Umbilical cord (tissue), 2 donors: ENCODE measurements around a stretch of chr2.

DNA sequence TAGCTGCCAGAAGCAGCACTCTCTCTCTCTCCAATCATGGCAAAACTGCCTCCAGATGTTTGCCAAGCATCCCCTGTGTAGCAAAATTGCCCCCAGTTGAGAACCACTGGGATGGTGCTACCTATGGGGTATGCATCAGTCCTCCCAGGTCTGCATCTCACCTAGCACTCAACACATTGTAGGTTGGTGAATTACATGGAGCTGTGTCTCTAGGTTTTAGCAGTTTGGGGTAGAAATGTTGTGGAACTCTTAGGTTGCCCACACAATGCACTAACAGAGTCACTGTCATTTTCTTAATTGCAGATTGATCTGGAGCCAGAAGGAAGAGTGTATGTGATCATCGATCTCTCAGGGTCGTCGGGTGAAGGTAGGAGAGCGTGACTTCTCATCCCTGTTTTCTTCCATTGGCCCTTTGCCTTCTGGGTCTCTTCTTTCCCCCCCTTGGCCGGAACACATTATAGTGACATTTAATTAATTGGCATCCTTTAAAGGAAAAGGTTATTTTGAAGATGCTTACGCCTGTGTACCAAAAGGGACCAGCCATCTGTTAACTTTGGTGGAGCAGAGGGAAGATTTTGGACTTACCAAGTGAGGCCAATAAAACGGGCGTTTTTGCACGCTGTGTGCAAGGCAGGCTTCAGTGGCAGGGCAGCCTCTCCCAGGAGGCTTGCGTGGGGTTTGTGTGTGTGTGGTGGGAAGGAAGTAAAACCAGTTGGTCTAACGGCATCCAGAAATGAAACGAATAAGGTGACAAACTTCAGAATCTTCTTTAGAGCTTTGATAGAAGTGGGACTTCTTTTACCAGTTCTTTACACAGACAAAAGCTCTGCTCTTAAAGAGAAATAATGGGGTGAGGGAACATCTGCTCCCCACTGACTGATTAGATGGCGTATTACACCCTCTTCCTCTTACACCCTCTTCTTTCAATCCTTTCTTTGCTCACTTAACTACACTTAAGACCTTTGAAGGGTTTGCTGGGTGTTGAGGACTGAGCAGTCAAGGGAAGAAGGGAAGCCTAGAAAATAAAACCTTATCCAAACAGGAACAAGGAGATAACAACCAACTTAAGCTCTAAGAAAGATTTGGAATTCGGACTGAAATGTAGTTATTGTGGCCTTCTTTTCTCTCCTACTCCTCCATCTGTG lies 191.6 kb downstream of the PRKCE start:
- RAMPAGE, long total RNA: no peak

- RAMPAGE, long total RNA: no peak
These were observed 317.8 kb downstream of the PRKCE start for GRCh38 chr2:45969053-45969818.

DNA sequence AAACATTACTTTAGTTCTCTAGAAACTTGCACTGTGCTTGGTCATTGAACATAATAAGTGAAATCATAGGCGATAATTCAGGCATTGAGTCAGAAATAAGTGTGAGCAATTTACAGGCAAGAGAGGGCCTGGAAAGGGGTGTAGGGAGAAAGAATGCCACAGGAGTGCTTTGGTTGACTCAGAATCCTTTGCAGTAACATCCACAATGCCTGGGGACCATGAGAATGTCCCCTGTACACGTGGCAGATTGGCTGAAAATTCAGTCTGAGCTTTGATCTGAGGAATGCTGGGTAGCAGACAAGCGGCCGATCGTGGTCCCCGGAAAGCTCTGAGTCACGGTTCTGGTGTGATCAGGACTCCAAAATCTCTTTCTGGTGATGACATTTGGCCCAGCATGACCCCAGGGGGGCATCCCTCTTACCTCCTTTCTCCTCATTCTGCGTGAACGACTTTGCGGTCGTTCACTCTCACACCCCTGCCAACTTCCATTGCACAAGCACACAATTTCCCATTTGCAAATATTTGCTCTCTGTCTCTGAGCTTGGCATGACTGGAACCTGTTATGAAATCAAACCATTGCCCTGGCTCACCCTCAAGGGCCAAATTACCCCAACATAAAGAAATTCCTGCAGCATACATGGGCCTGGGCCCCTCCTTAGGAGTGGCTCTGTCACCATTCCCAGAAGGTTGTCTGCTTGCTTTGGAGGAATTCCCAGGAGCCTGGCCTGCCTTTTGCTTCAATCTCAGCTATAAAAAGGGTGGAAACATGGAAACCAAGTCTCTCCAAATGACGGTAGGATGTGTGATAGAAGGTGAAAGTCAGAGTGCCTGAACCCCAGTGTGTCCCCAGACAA lies 305.0 kb upstream of the EPAS1 start:
- RAMPAGE, long total RNA: no peak

- RAMPAGE, long total RNA: no peak
These were observed 295.7 kb upstream of the EPAS1 start for GRCh38 chr2:46001330-46002032.

DNA sequence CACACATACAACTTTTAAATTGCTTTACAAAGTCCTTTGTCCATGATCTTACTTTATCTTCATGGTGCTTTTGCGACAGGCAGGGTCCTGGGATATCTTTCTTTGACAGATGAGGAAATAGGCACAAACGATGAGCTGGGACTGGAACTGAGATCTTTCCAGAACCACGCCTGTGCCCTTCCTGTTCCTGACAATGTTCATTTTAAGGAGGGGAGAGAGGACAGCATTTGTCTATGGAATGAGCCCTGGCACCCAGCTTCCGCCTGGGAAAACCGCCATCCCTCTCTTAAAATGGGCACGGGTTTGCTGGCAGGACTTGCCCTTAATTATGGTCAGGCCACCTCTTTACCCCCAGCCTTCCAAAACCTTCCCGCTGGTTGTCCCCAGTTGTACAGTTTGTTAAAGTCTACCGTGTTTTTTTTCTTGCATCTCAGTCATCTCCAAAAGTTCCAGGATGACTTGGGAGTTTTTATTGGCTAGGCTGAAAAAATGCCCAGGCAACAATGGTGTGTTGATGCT lies 265.0 kb upstream of the EPAS1 start:
- RAMPAGE, long total RNA: no peak

- RAMPAGE, long total RNA: no peak
These were observed 247.2 kb upstream of the EPAS1 start for GRCh38 chr2:46049840-46050571.

DNA sequence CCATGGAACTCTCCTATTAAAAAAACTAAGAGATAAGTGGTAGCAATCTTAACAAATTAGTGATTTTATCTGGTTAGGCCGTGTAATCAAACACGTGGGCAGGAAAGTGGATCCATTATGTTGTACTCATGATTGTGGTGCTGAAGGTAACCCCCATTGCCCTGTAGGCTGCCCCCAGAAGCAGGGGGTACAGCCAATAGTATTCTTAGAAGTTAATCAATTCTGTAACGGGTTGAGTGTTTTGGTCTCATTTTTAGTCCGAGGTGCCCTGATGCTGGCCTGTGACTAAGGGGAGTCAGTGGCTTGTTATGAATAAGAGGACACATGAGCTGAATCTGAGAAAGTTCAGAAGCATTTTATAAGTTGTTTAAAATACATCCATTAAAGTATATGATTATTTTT lies 8.5 kb downstream of the EPAS1 start:
- RAMPAGE, long total RNA: no peak

DNA sequence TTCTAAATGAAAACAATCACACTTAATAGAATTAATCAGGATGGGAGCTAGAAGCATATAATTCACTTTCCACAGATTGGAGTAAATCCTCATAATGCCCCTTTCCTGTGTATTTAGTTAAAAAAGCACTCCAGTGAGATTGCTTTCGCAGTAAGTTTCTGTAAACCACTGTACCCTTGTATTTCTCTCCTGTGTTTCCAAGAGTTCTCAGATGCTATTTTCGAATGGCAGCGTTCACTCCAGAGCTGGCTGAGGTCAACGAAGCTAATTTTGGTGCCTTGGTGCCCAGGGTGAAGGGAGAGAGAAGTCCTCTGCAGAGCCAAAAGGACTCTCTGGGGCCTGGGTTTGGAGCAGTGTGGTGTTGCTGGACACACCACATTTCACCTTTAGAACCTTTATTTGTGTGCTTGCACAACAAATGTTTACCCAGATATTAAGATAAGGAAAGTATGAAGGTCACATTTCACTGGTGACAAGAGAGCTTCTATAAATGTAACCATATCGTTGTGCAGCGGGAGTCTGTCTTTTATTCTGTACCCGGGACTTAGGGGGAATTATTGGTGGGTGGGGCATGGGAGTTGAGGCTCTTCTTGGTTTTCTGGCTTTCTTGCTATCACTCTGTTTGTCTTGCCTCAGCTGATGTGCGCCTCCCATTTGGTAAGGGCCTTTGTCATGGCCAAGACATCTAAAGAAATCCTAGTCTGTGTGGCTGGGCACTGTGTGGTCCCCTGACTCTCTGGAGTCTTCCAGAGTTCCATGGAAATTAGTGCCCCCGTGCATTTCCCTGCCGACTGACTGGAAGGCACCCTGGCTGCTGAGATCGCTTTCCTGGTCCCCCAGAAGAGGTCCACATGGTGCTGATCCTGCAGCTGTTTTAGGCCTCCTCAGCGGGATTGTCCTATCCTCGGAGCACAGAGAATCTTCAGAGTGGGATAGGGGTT lies 10.0 kb downstream of the EPAS1 start:
- RAMPAGE, long total RNA: no peak

GRCh38 chr2:46313867-46314672 lies 16.9 kb downstream of the EPAS1 start:
- RAMPAGE, long total RNA: no peak

DNA sequence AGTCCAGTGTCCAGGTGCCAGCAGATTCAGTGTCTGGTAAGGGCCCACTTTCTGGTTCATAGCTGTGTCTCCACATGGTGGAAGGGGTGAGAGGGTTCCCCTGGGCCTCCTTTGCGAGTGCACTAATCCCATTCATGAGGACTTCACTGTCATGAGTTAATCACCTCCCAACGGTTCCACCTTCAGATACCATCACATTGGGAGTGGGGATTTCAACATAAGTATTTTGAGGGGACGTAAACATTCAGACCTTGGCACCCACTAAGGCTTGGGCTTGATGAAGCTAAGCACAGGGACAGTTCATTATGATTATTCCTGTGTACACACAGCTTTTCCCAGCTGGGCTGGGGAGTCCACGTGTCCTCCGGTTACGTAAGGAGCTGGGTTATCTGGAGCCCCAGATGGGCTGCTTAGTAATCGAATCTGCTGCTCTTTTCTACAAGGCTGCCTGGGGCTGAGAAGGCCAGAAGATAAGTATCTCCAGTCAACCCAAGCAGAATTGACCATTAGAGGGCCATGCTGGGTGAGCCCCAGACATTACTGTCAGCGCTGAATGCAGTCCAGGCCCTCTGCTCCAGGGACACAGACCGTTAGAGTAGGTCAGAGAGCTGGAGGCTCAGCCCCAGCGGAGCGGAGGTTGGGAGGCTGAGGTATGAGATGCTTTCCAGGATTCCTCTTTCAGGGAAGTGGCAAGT lies 42.7 kb downstream of the EPAS1 start:
- RAMPAGE, long total RNA: no peak

DNA sequence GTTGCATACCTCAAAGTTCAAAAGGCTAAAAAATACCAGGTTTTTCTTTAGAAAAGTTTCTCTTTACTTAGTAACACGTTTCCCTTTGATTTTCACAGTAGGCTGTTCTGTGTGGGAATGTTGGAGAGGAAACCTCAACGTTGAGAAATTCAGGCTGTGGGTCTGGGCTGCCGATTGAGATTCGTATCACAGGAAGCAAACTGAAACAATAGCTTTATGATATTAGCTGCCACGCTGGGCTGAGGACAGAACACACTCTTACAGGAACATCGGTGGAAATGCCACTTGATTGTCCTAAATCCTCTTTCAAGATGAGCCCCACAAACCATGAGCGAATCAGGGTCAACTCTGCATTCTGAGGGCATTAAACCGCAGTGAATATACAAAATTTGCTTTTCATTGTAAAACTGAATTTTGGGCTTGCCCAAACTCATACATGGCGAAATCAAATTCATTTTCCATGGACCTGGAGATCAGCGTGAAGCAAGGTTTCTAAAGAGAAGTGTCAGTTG lies 53.2 kb downstream of the EPAS1 start:
- RAMPAGE, long total RNA: no peak

DNA sequence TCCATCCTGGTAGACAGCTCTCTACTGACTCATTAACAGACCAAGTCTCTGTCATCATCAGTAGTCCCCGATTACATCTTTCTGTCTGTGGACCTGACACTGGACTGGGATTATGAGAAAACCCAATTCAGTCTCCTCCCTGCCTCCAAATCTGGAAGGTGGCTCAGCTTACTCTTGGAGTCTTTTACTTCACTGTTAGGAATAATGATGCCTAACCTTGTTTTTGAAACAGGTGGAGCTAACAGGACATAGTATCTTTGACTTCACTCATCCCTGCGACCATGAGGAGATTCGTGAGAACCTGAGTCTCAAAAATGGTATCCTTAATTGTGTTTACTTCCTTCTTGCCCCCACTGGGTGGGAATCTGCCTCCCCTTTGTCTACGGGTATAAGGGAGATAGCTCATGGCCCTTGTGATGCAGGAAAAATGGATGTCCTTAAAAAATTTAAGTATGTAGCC lies 59.3 kb downstream of the EPAS1 start:
- RAMPAGE, long total RNA: no peak

- RAMPAGE, long total RNA: no peak
These were observed 85.6 kb downstream of the EPAS1 start for GRCh38 chr2:46382863-46383186.

DNA sequence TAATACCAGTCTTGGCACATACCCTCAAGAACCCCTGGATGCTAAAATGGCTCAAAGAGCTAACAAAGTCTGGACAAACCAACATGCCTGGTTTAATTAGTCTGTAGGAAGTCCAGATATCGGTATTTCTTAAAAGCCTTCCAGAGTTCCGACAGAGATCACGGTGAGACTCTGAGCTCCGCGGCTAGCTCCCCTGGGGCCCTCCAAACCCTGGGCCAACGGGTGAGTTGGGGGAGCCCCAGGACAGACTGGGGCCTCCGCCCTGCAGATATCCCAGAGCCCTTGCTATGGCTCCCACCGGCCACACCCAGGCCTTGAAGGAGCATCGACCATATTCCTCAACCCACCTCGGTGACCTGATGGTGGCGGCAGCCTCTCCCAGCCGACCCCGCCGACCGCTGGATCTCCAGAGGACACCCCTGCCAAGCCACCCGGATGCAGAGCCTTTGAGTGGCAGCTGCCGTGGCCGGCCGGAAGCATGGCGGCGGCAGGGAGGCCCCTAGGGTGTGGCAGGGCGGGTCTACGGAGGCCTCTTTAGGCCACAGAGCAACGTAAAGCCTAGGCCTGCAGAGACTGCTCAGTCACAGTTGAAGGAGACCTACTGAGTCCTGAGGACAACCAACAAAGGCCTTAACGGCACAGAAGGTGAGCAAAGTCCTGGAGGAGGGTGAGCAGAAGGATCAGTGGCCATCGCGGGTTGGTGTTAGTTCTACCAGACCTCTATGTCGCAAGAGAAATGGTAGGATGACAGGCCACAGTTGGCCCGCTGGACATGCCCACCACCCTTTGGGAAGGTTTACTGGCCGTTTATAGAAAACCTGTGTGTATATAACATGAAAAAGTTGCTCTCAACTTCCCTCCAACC lies 113.4 kb upstream of the RHOQ start:
- RAMPAGE, long total RNA: no peak

DNA sequence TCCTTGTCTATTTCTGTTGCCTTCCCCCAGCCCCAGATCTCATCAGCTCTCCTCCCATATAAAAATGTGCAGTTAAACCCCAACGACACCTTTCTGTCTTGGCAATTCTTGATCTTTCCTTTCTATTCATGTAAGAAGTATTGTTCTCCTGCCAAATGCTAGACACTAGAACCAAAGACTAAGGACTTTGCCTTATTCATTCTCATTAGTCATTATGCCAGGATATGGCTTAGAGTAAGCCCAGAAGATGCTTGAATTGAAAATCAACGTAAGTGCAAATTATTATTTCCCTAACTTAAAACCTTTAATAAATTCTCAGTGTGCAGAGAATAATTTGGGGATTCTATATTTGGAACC lies 474 bp downstream of the CRIPT start:
- RAMPAGE, long total RNA: no peak

DNA sequence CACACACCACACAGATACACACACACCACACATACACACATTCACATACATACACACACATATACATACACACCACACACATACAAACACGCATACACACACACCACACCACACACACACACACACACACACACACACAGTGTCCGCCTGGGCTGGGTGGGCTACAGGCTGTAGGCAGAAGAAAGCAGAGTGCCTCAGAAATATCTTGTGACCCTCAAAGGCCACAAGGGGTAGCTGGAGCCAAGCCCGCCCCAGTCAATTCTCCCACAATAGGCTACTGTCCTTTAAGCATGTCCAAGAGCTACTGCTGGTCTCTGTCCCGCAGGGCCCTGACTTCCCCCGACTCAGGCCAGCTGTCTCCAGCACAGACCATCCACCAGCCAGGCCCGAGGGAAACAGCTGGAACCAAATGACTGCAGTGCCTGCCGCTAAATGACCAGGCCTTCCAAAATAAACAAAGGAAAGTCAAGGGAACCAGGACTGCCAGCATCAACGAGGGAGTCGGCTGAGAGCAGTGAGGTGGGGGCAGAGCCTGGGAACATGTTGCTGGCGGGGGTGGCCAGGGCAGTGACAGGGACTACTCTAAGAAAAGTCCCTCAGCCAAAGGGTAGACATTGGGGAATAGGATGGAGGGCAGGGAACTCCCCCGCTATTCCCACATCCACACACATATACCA lies 36.7 kb downstream of the MCFD2 start:
- RAMPAGE, long total RNA: no peak

DNA sequence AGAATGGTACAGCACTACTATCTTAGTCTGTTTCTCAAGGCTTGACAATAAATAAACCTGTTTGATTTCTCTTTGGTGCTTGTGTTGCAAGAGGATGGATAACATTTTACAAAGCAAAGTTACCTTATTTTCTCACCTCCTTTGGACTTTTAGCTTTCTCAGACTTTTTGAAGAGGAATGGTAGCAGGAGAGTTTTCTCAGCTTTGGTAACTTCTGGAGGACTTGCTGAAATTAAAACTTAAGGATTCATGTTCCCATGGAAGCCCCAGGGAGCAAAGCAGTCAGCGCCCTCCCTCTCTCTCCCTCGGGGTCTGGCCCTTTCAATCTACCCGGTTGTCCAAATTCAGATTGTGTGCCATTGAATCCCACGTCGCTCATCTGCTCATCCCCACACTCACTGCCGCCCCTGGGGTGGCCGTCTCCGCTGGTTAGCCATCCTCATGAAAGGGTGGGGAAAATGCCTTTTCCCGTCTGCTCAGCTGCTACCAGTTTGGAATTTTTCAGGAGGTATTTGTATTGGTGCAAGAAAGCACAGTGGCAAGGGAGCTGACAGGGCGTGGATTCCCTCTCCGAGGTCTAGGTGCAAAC lies 27.2 kb downstream of the MCFD2 start:
- RAMPAGE, long total RNA: no peak

DNA sequence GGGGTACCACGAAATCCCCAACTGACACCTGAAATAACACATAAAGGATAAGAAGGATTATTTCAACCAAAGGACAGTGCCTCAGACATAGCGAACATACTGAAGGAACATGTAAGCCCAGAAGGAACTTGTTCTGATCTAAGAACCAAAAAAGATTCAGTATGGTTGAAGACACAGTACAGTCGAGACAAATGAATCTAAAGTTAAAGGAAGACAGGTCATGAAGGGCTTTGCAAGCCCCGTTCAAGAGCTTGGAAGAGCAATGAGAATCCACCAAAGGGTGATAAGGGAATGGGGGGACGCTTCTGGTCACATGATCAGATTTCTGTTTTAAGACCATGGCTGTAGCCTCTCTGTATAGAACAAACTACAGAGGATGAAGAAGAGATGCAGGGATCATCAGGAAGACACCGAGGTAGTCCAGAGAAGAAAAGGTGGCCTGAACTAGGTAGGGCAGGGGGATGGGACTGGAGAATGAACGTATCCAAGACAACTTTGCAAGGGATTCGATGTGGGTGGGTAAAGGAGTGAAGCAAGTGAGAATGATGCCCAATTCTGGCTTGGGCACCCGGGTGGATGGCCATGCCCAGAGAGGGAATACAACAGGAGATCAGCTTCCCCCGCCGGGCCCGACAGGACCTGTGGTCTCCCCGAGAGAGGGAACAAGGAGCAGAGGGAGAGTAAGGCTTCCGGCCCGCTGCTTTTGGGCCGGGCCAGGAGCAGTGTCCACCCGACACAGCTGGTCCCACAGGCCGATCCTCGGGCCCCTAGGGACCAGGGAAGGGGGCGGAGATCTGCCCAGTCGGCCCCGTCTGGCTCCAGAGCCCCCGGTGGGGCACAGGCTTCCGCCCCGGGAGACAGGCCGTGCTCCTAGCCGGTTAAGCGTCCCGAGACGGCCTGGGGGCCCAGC lies 644 bp downstream of the MCFD2 start:
- RAMPAGE, long total RNA: no peak

- RAMPAGE, long total RNA: no peak
These were observed 2.8 kb downstream of the TTC7A start for GRCh38 chr2:46943761-46944206.

GRCh38 chr2:46973998-46974909 lies 33.2 kb downstream of the TTC7A start:
- RAMPAGE, long total RNA: no peak